Type B pancreatic cell (in vitro differentiated cells): ENCODE data around the genes IZUMO3, MOB3B and NFX1.

GRCh38 chr9:21994904-21995618 is 14.0 kb downstream of the CDKN2B start:
- PRO-cap = unidirectional peak, plus-strand start at chr9:21995074; bidirectional peak, plus-strand start at chr9:21995472, minus-strand start at chr9:21995324

DNA sequence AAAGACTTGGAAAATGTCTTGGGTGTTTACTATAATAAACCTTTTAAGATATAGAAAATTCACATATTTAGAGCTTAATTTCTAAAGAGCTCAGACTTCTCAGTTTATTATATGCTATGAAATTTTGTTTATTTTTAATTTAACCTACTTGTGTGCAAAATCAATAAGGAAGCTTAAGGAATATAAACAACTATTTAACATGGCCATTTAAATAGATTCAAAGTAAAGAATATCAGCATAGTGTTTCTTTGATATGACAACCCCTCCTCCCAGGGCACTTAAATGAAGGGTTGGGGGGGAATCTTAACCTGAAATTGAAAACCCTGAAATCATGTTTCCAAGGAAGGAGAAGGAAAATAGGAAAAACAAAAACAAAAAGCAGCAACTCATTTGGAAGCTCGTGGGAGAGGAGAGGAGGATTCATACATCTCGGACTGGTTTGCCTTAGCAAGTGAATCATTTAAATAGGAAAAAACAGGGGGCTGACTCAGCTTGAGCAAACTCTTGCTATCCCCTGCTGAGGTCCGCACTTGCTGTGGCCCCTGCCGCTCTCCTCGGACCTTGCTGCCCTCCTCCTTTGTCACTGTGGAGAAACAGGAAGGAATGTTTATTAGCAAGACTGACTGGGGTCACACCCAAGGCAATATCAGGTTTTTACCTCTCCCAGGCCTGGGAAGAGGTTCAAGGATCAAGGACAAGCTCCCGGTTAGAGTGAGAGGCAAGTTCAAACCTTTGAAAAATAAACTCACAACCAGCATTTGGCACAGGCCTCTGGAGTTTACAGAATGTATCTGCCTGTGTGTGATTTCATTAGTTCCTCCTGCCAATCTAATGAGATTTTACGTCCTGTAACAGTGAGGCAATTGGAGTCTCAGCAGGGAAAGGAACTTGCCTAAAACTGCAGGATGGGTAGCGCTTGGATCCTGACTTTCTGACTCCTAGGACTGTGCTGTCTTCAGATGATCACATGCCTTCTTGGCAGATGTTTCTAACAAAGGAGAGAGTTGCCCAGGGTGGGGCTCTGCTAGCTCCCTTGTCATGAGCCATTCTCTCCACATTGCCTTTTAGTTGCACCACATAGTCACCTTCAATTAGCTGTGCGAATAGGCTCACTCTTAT is 108.4 kb upstream of the CDKN2B start:
- PRO-cap = no peak

GRCh38 chr9:24545391-24546149 is at the start of gene IZUMO3:
TSS of gene IZUMO3 (minus strand) at chr9:24545897.
- PRO-cap = no peak

DNA sequence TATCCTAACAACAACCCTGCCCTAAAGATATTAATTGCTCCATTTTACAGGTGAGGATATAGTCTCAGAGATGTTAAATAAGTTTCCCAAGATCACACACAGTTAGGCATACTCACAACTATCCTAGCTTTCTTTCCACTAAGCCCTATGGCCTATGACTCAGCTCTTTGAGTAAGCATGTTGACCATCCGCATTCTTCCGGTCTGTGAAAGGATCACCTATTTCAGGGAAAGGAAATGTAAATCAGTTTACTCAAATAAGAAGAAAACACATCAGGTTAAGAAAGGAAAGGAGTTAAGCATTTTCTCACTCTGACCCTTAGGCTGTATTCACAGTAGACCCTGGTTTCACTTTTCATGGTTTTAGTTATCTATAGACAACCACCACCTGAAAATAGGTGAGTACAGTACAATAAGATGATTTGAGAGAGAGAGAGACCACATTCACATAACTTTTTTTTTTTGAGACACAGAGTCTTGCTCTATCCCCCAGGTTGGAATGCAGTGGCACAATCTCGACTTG is 145.9 kb downstream of the CAAP1 start:
- PRO-cap = no peak

GRCh38 chr9:27117698-27118174 is 8.7 kb downstream of the TEK start:
- PRO-cap = no peak

DNA sequence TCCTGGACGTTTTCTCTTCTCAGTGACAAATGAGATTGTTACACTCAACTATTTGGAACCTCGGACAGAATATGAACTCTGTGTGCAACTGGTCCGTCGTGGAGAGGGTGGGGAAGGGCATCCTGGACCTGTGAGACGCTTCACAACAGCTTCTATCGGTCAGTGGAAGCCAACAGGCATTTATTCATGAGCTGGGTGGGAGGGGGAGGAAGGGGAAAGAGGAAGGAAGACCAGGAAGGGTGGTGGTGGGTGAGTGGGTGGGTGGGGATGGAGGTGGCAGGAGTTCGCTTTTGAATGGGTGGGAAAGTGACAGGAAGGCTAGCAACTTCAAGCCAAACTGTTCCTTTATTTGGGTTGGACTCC is 83.4 kb downstream of the TEK start:
- PRO-cap = no peak

GRCh38 chr9:27340807-27341454 is 44.0 kb upstream of the EQTN start:
- PRO-cap = no peak

DNA sequence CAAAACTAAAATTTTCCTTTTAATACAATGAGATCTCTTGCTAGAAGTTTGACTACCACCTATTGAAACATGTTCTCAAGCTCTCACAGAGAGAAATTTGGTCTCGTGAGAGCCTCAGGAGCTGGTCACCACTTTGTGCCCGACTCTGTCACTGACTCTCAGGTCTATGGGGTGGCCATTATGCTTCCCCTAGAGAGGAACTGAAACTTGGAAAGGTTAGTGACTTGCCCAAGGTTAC is 44.5 kb upstream of the EQTN start:
- PRO-cap = no peak

DNA sequence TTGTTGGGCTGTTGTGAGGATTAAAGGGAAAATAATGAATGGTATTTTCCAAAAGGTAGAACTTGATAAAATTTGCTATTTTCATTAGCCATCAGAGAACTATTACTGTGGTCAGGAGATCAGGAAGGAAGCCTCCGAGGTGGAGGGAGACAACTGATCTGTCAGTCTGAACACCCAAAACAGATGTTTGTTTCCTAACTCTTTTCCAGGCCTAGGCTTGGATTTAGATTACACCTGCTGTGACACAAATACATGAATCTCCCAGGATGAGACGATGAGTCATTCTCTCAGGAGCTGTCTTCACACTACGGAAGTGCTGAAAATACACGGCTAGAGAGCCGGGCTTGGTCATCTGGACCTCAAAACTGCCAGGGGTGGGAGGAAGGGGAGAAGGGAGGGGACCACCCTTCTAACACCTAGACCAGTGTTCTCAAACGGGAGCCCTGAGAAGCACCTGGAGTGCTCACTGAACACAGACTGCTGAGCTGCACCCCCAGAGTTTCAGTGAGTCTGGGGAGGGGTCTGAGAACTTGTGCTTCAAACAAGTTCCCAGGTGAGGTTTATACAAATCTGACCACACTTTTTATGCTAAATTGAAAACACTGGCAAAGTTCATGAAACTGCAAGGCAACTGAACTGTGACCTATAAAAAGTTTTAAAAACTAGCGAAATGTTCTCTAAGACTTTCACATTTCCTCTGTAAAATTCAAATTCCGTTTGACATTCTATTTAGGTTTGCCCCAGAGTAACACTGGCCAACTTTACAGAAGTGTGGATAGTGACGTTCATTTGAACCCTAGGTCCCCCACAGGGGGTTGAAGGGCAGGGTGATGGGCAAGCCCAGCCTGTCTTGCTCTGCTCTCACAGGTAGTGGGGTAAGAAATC is 80.4 kb upstream of the EQTN start:
- PRO-cap = no peak

DNA sequence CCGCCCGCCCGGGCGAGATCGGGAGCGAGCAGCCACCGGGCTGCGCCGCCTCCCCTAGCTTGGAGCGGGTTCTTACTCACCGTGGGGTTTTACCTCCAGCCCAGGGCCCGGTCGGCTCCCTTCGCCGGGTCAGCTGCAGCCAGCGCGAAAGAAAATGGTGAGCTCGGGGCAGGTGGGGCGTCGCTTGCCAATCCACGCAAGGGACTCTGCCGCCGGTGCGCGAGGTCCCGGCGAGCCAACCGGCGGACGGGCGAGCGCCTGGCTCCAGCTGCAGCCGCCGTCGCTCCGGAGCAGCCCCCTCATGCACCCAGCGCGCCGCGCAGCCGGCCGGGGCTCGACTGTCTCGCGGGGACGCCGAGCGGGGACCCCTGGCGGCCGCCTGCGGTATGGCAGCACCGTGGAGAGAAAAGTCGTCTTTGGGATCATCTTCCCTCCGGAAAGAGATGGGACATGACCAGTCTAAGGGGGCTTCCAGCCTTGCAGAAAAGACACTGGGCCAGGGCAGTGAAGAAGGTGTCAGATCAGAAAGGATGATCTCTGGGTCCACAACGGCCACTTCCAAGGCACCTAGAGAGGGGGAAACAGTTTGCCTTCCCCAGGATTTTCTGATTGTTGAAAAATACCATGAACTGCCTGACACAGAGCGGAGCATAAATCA is at the start of gene MOB3B:
MOB3B (minus strand) TSS at position 340 of the 658 bp plus-strand sequence.
- PRO-cap = unidirectional peak, minus-strand start at position 325 of the sequence

DNA sequence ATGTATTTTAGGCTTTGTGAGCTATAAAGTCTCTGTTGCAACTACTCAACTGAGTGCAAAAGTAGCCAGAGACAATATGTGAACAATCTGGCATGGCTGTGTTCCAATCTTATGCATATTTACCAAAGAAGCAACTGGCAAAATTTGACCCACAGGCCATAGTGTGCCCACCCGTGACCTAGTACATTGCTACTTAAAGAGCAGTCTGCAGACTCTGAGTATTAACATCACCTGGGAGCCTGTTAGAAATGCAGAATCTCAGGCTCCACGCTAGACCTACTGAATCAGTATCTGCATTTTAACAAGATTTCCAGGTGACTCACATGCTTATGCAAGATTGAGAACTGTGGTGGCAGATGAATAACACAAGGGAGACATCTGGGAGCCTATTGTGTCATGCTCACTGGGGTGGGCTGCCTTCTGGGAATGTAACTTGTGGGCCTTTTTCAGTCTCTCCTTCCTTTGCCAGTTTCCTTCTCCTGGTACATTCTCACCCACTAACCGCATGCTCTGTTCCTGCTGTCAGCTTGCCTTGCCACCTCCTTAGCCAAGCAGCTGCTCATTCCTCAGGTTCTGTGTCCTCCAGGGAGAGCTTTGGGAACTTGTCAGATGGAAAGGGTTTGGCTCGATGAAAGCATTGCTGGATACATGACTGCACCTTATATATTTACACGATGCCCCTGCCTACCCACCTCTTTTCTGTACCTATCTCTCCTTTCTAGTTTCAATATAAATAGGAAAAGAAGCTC is 176.5 kb upstream of the C9orf72 start:
- PRO-cap = no peak

GRCh38 chr9:28387255-28387568 is 813.9 kb upstream of the C9orf72 start:
- PRO-cap = no peak

GRCh38 chr9:32550105-32550461 is 2.0 kb upstream of the SMIM27 start:
- PRO-cap = no peak

DNA sequence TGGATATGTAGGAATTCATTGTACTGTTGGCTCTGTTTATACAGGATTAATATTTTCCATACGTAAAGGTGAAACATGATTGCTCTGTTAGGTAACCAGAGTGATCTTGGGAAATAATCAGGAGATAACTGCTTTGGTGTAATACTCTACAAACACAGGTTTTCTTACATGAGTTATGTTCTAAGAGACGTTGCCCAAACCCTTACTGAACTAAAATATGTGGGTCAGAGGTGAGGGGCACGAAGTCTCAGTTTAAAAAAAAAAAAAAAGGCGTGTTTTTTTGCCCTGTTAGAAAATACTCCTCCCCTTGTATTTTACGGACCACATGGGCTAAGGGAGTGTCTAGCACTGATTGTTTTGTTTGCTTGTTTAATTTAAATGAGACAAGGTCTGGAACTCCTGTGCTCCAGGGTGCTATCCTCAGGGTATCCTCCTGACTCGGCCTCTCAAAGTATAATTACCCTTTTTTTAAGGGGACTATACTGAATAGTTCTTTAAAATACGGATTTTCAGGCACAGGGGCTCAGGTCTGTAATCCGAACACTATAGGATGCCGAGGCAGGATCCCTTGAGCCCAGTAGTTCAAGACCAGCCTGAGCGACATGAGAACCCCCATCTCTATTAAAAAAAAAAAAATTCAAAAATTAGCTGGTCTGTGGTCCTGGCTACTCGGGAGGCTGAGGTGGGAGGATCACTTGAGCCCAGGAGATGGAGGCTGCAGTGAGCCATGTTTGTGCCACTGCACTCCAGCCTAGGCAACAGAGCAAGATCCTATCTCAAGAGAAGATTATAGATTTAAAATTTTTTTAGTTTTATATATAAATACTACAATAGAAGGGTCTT is 8.1 kb downstream of the DNAJA1 start:
- PRO-cap = unidirectional peak, plus-strand start at position 381 of the sequence

- PRO-cap = no peak
These were observed 37.4 kb upstream of the SMU1 start for GRCh38 chr9:33113631-33114459.

- PRO-cap = no peak
These were observed 12.0 kb downstream of the B4GALT1 start for GRCh38 chr9:33154858-33155888.

DNA sequence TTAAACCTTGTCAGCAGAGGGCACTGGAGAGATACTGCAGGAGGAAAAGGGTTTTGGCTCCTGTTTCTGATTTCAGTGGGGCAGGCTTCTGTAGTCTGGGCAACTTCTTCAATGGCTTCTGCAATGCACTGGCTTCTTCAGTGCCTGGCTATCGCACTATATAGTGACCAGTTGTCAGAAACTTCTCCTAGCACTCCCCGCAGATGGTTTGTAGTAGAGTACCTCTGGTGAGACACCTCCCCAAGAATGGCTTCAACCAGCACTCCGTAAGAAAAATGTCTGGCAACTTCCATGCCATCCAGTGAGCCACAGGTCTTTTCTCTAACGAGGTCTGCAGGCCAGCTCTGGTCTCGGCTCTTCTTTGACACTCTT is 3.2 kb upstream of the NFX1 start:
- PRO-cap = no peak

GRCh38 chr9:33289972-33290772 is at the start of gene NFX1:
TSS of gene NFX1 (plus strand) at chr9:33290516.
- PRO-cap = bidirectional peak, plus-strand start at chr9:33290076, minus-strand start at chr9:33289825; bidirectional peak, plus-strand start at chr9:33290558, minus-strand start at chr9:33290349

DNA sequence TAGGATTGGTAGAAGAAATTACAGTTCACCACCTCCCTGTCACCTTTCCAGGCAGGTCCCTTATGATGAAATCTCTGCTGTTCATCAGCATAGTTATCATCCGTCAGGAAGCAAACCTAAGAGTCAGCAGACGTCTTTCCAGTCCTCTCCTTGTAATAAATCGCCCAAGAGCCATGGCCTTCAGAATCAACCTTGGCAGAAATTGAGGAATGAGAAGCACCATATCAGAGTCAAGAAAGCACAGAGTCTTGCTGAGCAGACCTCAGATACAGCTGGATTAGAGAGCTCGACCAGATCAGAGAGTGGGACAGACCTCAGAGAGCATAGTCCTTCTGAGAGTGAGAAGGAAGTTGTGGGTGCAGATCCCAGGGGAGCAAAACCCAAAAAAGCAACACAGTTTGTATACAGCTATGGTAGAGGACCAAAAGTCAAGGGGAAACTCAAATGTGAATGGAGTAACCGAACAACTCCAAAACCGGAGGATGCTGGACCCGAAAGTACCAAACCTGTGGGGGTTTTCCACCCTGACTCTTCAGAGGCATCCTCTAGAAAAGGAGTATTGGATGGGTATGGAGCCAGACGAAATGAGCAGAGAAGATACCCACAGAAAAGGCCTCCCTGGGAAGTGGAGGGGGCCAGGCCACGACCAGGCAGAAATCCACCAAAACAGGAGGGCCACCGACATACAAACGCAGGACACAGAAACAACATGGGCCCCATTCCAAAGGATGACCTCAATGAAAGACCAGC is 4.4 kb downstream of the NFX1 start:
- PRO-cap = no peak

- PRO-cap = no peak
These were observed 39.6 kb downstream of the NFX1 start for GRCh38 chr9:33329882-33330406.